Ishikawa (cell line): ENCODE measurements around the gene INSC.

DNA sequence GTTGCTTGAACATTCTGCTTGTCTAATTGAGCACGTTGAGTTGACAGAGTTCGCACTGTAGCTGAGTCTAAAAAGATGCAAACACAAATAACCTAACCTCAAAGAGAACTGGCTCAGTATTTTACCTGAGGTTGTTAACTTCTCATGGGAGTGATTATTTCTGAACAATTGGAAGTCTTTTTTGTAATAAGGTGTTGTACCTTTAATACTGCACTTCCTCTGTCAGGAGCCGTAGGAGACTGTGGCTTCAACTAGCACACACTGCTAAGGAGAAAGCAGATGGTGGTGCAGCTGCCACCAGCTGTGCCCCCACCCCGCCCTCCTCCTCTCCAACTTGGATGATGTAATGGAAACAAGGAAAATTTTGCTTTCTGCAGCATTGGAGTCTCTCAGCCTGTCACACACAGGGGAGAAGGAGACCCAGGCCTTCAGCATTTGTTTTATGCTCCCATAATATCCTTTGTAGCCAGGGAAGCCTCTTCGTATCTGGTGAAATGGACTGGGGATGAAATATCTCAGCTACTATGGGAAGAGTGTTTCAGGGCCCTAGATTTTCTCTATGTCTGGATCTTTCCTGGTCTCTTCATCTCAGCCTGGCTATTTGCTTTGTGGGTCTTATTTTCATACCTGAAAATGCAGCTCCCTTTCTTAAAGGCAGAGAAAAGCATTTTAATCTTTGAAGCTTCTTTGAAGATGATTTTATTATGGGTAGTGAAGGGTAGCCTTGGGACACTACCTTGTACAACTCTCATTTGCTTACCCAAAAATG lies 91.3 kb downstream of the TEAD1 start:
- RRBS: no CpG with 5 or more reads among the region's 5 CpGs

DNA sequence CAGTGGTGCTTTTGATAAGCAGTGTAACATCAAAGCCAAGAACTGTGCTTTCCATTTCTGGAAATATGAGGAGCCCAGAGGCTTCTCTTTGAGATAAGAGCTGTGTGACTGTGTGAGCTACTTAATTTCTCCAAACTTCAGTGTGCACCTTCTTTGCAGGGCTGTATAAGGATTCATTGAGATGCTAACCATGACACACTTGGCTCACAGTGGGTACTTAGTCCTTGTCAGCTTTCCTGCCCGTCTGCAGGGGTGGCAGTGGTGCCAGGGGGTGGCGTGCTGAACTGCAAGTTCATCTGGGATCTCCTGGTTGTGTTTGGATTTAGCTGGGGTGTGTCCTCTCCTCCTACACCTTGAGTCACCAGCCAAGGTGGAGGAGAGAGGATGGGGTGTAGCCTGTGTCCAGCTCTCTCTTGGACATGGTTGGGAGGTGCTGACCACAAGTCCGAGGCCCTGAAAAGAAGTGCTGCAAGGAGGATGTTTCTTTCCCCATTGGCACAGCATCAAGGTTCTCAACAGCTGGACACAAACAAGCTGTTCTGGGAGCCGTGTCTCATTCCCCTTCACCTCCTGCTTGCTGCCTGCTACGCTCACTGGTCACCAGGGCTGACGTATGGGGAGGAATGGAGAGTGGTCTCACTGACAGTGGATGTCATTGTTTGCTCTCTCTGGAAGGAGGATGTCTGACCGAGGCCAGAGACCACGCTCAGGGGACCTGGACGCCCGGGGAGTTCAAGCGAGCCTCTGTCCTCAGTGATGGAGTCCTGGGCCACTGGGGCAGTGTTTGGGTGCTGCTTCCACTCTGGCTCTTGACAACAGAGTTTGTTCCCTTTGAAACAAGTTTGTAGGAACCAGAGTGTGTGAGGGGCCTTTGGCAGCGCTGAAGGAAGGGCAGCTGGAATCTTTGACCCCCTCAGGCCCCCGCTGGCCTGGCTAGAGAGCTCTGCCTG lies 139.6 kb downstream of the TEAD1 start:
- RRBS: no CpG with 5 or more reads among the region's 13 CpGs

GRCh38 chr11:12838529-12839092 lies 164.4 kb downstream of the TEAD1 start:
- RRBS: no CpG with 5 or more reads among the region's 6 CpGs

DNA sequence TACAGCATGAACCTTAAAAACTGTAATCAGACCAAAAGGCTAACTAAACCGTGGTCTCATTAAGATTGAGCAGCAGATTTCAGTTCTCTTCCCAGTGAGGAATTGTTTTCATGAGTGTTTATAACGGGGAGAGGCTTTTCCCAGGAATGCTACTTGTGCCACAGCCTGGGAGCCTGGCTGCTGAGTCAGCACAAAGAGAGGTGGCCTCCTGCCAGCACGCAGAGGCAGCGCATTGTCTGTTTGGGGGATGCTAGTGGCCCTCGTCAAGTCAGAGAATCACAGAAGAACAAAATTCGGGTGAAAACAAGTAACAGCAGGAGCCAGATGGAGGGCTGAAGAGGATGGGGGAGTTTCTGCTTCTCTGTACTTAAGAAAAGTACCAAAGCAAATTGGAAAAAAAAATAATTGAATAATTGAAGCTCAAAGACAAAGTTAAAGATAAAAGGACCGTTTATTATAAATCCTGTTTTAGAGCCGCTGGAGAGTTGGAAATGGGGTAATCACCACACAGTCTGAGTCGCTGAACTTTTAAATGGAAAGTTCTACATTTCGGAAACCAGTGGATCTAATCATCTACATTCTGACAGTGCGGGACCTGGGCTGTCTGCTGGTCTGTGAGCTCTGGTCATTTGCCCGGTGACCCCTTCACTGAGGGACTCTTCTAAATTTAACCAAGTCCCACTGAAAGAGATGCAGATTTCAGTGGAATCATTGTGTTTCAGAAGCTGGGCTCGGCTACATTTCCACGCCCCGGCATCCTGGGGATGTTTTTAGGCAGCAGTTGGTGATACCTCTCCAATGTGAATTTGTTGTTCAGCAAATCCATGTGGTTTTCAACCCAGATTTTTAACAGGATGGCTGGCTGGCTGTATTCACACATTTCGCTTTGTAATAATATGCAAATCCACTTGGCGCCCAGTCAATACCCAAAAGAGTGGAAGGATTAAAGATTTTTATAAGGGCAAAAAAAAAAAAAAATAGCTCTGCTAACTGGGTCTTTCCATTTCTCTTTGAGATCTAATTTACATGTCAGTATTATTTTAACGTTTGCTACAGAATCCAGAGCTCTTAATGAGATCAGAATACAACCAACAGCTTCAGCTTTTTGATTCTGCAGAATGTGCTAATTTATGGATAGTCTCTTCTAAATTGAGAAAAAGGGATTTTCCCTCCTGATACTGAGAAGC lies 145.6 kb upstream of the RASSF10 start:
- RRBS: 97% methylated on average over 4 of the region's 18 CpGs

DNA sequence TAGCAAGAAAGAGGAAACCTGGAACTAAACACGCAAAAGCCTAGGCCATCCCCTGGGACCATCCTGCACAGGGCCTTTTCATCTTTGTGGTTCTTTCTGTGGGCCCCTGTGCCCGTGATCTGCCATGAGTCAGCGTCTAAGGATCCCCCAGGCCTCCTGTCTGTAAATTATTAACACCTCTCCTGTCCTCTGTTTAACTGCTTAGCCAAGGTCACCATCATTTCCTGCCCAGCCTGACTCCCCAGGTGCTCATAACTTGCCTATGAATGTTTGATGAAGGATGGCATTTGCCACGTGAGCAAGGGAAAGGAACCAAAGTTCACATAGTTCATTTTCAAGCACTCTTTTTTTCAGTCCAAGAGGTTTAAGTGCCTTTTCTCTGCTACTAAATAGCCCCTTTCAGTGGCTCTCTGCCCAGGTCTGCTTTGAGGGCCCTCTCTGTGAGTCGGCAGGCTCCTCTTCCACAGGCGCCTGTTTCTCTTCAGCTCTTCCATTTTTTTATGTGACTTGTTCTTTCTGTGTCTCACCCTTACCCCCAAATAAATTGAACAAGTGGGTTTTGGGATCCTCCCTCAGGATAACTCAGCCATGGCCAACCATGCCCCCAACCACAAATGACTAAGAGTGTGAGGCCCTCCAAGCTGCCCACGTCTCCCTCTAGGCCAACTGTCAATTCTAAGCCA lies 131.4 kb downstream of the RASSF10 start:
- RRBS: no CpG with 5 or more reads among the region's 7 CpGs

DNA sequence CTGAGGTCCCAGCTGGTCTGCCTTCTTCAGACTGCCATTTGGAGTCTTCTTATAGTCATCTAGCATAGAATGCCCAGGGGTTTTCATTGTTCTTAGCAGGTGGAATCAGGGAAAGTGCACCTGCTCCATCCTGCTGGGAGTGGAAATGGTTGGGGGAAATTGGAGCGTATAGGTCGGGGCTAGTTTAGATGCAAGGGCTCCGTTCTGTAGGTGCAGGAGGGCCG lies 28.3 kb downstream of the BMAL1 start:
- RRBS: no CpG with 5 or more reads among the region's 4 CpGs

GRCh38 chr11:13337947-13339268 lies 60.8 kb downstream of the BMAL1 start:
- RRBS: no CpG with 5 or more reads among the region's 17 CpGs

GRCh38 chr11:13350997-13352047 lies 73.7 kb downstream of the BMAL1 start:
- RRBS: no CpG with 5 or more reads among the region's 9 CpGs

DNA sequence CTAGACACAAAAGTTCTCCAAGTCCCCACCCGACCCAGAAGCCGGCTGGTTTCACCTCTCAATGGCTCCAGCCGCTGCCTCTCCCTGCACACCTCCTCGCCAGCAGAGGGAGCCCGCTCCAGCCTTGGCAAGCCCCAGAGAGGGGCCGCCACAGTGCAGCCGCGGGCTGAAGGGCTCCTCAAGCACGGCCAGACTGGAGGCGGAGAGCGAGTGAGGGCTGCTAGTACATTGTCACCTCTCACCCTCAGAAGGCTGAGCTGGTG lies 8.7 kb downstream of the PTH start:
- RRBS: no CpG with 5 or more reads among the region's 11 CpGs

GRCh38 chr11:13952264-13952560 lies 10.3 kb upstream of the SPON1 start:
- RRBS: no CpG with 5 or more reads among the region's 1 CpG

- RRBS: no CpG with 5 or more reads among the region's 14 CpGs
These were observed 128.1 kb downstream of the SPON1 start for GRCh38 chr11:14090540-14091149.

- RRBS: no CpG with 5 or more reads among the region's 7 CpGs
These were observed 5.2 kb upstream of the RRAS2 start for GRCh38 chr11:14364029-14364806.

- RRBS: no CpG with 5 or more reads among the region's 9 CpGs
These were observed 853 bp upstream of the COPB1 start for GRCh38 chr11:14500238-14501090.

DNA sequence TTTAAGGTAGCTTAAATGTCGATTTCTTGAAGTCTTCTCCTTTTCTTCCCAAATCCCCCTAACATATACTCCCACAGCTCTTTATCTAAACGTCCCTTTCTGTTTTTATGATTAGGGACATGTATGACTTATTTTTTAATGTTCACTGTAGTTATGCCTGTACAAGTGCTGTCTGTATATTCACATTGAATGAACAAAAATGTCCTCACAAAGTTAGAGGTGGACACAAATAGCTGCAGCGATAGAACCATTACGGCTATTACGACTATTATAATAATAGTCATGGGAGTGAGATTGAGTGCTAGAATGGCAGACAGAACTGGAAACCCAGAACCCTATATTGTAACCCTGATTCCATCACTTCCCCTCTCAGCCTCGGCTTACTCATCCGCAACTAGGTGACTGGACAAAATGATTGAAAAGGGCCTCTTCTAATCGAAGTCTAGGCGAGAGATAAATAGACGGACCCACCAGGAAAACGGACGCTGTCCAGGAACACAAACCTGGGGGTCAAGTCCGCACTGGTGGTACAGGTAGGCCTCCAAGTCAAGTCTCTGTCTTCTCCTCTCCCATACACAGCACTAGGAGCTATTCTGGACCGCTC lies 682 bp downstream of the PSMA1 start:
- RRBS: no CpG with 5 or more reads among the region's 14 CpGs

DNA sequence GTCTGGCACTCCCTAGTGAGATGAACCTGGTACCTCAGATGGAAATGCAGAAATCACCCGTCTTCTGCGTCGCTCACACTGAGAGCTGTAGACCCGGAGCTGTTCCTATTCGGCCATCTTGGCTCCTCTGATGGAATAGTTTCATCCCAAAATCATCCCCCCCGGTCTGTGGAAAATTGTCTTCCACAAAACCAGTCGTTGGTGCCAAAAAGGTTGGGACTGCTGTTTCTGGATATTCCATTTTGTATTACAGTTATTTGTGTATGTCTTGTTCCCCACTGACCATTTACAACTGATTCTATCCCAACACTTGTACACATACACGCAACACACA lies 9.6 kb upstream of the PDE3B start:
- RRBS: 75% methylated on average over 1 of the region's 8 CpGs

- RRBS: 2% methylated on average over 26 of the region's 45 CpGs
These were observed 1.1 kb downstream of the PDE3B start for GRCh38 chr11:14644532-14645266.

- RRBS: no CpG with 5 or more reads among the region's 2 CpGs
These were observed 46.9 kb downstream of the PDE3B start for GRCh38 chr11:14690473-14690986.

- RRBS: no CpG with 5 or more reads among the region's 53 CpGs
These were observed at the start of gene INSC for GRCh38 chr11:15114367-15115383. INSC (plus strand) TSS chr11:15114923.

DNA sequence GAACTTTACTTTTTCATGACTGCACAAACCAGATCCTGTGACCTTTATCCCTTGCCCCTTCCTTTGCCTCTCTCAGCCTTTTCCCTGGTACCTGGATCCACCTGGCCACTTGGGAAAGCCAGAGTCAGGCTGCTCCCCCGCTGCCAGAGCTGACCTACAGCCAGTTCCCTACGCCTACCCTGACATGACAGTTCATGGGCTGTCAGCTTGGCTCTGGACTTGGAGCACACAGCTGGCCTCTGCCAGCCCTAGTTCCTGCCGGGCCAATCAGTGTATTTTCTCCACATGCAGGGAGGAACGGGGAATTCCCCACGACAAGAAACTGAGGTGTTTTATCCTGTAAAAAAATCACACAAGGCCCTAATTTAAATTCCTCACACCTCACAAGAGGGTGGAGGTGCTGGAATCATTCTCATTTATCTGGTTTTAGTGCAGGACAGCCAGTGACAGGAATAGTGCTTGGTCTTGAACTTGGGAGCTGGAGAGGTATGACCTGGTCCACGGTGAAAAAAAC lies 382.7 kb downstream of the INSC start:
- RRBS: no CpG with 5 or more reads among the region's 6 CpGs

DNA sequence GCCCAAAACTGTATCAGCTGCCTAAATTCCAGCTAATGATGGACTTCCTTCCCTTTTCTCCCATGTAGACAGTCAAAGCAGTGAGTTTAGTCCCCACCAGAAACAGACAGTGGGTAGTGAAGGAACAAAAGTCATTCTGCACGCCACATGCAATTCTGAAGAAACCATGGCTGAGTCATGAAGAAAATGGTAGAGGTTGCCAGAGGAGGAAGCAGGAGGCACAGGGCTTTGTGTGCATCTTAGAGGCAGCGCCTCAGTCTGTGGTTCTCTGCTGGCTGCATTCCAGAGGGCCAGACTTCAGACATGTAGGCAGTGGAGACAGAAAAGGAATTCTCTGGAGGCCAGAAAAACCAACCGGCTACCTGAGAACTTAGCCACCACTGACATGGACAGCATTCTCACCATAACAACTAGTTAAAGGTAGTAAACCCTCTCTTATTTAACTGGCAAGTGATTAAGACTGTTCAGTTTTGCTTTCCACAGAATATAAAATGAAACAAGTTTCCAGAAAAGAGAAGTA lies 556.2 kb downstream of the SOX6 start:
- RRBS: no CpG with 5 or more reads among the region's 3 CpGs